Uterus (tissue), 7 donors: ENCODE measurements around the genes PRR32, ACTRT1, UTP14A and RBMX2.

GRCh38 chrX:122131960-122132309 lies 1052.1 kb upstream of the GRIA3 start:
- PRO-cap, 4 experiments, result peak in 3 of 4 experiments; most common plus-strand start chrX:122132112 (in 3)
- RAMPAGE, long total RNA, 2 experiments, result no peak in any of the 2 experiments
- RRBS, result no CpG with 5 or more reads among the region's 2 CpGs

GRCh38 chrX:123216804-123217582 lies 32.9 kb downstream of the GRIA3 start:
- PRO-cap, 4 experiments, result no peak in any of the 4 experiments
- RAMPAGE, long total RNA, 2 experiments, result no peak in any of the 2 experiments
- RRBS, result no CpG with 5 or more reads among the region's 6 CpGs

DNA sequence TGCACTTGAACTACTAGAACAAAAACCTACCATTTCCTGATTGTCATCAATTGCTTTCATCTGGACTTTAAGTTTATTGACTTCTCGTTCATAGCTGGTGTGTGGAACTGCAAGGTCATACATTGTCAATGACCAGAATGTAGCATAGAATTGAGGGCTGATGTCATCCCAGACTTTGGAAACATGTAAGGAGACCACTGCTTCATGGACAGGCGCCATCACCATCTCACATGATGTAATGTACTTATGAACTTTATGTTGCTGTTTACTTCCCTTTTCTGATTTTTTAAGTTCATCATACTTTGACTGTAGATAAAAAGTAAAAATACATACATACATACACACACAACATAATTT lies 105.2 kb downstream of the THOC2 start:
- PRO-cap, 4 experiments, result no peak in any of the 4 experiments
- RAMPAGE, long total RNA, 2 experiments, result no peak in any of the 2 experiments
- RRBS, result no CpG with 5 or more reads among the region's 2 CpGs

- PRO-cap, 4 experiments, result no peak in any of the 4 experiments
- RAMPAGE, long total RNA, 2 experiments, result no peak in any of the 2 experiments
- RRBS, result no CpG with 5 or more reads among the region's 10 CpGs
Measured at GRCh38 chrX:123872216-123872641, 12.4 kb downstream of the XIAP start.

- PRO-cap, 4 experiments, result no peak in any of the 4 experiments
- RAMPAGE, long total RNA, 2 experiments, result no peak in any of the 2 experiments
- RRBS, result no CpG with 5 or more reads among the region's 10 CpGs
Measured at GRCh38 chrX:124217350-124218326, 114.8 kb upstream of the TEX13D start.

DNA sequence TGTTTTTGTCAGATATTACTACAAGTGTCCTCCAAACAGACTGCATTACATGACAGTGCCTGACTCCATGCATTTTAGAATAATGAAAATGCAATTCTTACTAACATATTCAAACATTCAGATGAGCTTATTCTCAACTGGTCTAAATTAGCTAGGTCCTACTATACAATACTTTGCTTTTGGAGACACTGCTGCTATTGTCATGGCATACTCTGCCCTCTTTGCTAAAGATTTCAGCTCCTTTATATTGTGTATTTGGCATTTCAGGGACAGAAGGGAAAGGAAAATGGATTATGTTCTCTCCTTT lies 385.5 kb upstream of the TEX13C start:
- PRO-cap, 4 experiments, result peak in 2 of 4 experiments; most common plus-strand start position 178 of the sequence (in 2)
- RAMPAGE, long total RNA, 2 experiments, result no peak in any of the 2 experiments

DNA sequence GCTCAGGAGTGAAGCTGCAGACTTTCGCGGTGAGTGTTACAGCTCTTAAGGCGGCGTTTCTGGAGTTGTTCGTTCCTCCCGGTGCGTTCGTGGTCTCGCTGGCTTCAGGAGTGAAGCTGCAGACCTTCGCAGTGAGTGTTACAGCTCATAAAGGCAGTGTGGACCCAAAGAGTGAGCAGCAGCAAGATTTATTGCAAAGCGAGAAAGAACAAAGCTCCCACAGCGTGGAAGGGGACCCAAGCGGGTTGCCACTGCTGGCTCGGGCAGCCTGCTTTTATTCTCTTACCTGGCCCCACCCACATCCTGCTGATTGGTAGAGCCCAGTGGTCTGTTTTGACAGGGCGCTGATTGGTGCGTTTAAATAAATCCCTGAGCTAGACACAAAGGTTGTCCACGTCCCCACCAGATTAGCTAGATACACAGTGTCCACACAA lies 164.9 kb upstream of the TEX13C start:
- PRO-cap, 4 experiments, result no peak in any of the 4 experiments
- RAMPAGE, long total RNA, 2 experiments, result no peak in any of the 2 experiments
- RRBS, result no CpG with 5 or more reads among the region's 17 CpGs

- PRO-cap, 4 experiments, result no peak in any of the 4 experiments
- RAMPAGE, long total RNA, 2 experiments, result no peak in any of the 2 experiments
- RRBS, result no CpG with 5 or more reads among the region's 19 CpGs
Measured at GRCh38 chrX:125203101-125203481, 116.6 kb upstream of the TEX13C start.

GRCh38 chrX:126472854-126473259 lies 79.8 kb downstream of the DCAF12L1 start:
- PRO-cap, 4 experiments, result no peak in any of the 4 experiments
- RAMPAGE, long total RNA, 2 experiments, result no peak in any of the 2 experiments
- RRBS, result no CpG with 5 or more reads among the region's 8 CpGs

GRCh38 chrX:126819489-126820029 lies at the start of gene PRR32:
PRR32 (plus strand) TSS chrX:126819729.
- PRO-cap, 4 experiments, result no peak in any of the 4 experiments
- RAMPAGE, long total RNA, 2 experiments, result no peak in any of the 2 experiments
- RRBS, result no CpG with 5 or more reads among the region's 3 CpGs

DNA sequence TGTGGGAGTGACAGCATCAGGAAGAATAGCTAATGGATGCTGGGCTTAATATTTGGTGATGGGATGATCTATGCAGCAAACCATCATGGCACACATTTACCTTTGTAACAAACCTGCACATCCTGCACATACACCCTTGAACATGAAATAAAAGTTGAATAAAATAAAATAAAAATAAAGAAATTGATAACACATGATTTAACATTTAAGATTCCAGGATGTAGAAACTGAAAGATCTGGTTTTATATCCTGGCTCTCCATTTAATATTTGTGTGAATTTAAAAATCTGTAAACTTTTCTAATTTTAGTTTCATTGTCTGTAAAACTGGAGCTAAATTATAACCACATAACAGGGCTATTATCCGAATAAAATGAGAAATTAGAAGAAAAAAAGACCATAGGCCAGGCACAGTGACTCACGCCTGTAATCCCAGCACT lies 397.5 kb downstream of the ACTRT1 start:
- PRO-cap, 4 experiments, result peak in 2 of 4 experiments; most common minus-strand start position 266 of the sequence (in 2)
- RAMPAGE, long total RNA, 2 experiments, result no peak in any of the 2 experiments
- RRBS, result no CpG with 5 or more reads among the region's 2 CpGs

GRCh38 chrX:128052250-128052620 lies at the start of gene ACTRT1:
ACTRT1 (minus strand) TSS chrX:128052403.
- PRO-cap, 4 experiments, result no peak in any of the 4 experiments
- RAMPAGE, long total RNA, 2 experiments, result no peak in any of the 2 experiments
- RRBS, result no CpG with 5 or more reads among the region's 2 CpGs

DNA sequence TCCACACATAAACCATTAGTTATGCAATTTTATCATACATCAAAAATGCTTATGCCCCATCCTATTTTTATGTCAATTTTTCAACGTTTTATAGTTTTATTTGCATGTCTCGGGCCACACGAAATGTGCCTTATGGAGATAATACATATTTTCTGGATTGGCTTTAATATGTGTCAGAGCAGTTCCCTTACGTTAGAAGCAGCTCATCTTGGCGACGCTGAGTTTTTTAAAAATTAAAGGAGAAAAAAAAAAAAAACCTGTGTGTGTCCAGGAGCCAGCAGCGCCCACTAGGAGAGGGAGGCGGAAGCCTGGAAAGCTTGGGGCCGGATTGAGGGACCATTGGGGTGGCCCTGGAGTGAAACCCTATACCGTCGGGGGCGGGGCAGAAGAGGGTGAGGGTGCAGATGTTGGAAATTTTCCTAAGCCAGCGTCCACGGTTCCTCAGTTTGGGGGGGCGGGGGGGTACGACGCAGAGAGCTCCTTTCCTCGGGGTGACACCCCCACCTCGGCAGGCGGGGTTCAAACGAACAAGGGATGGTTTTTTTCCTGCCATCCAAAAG lies 1.1 kb downstream of the SMARCA1 start:
- PRO-cap, 4 experiments, result peak in 1 of 4 experiments; most common plus-strand start position 422 of the sequence (in 1); most common minus-strand start position 289 of the sequence (in 1)
- RAMPAGE, long total RNA, 2 experiments, result no peak in any of the 2 experiments
- RRBS, result no CpG with 5 or more reads among the region's 21 CpGs

DNA sequence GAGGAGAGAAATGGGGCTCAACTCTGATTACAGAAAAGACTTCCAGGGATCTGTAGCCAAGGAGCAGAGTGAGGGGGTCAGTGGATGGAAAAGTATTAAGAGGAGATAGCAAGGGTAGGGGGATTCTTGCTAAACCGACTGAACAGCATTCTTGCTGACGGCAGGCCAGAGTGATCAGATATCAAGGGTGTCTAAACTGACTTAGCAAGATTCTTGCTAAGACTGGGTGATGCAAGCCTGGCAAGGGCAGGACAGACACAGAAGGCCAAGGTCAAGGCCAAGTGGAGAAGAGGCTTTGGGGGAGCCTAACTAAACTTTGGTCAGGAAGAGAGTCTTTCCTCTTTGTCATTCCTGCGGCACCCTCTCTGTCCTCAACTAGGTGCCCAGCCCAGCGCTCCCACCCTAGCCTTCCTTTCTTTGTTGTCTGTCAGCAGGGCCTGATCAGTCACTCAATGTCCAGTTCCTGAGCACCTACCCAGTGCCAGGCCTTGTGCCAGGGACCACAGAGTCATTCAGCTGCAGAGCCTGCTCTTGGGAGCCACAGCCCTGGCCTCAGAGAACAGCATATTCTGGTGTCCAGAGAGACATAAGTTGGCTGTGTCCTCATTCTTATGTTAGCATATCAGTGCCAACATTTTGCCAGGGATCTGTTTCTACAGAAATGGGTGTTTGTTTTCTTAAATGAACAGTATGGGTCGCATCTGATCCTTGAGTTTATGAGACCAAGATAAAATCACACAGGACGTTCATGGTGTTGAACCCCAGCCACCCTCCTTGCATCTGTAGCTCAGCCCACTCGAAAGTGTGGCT lies 965 bp downstream of the XPNPEP2 start:
- PRO-cap, 4 experiments, result no peak in any of the 4 experiments
- RAMPAGE, long total RNA, 2 experiments, result no peak in any of the 2 experiments
- RRBS, result no CpG with 5 or more reads among the region's 7 CpGs

DNA sequence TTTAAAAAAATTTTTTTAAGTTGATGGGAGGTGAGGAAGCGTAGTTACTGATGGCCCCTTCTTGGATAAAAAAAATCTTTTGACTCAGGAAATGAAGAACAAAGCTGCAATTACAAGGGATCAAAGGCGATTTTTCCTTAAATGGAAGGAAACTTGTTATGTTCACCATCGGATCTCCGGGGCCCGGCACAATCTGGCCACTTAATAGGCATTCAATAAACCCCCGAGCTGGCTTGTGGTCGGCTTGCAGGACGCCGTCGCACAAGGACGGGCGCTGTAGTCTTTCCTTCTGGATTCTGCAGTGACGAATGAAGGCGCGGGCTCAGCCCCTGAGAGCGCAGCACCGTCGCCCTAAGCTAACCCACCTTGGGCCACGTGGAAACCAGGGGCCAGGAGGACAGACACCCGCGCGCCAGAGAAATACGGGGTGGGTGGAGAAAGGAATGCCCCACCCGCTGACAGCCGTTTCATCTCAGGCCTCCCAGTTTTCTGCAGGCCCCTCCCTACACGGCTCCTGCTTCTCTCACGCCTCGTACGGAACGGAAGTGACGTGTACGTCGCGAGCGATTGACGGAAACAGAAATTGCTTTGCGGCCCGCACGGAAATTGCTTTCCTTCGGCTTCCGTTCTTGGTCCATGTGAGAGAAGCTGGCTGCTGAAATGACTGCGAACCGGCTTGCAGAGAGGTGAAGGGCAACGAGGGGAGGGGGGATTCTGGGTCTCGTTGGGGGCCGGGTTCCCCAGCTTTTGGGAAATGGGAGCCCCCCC lies at the start of gene UTP14A:
TSS of gene UTP14A (plus strand) at position 614 of the 768 bp plus-strand sequence.
- PRO-cap, 4 experiments, result peak in 4 of 4 experiments; most common plus-strand start position 637 of the sequence (in 2); most common minus-strand start position 541 of the sequence (in 4)
- RAMPAGE, long total RNA, 2 experiments, result start-site peak on the plus strand in 1 of 2 experiments, centred at position 639 of the sequence, 52 reads per replicate
- RRBS, result 17% methylated on average over 4 of the region's 46 CpGs

DNA sequence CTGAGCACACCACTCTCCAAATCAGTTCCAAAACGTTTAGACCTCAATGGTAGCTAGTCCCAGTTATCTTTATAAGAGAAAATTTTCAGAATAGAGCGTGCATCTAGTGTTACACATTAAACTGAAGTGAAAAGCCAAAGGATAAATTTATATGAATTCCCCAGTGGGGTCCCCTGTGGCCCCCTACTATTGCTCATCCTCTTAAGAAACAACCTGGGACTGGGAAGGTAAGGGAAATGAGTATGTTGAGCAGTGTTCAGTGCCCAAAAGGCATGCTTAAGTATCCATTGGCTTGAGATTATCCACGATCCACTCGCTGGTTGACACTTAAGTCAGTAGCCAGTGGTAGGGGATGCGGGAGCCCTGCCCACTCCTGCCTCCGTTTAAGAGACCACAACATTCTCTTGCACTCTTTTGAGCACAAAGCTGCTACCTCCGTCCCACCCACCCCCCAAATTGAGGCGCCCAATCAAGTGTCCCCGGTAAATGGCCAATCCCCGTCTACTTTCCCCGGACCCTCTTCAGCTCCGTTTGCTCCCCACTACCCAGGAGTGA lies 24.9 kb downstream of the UTP14A start:
- PRO-cap, 4 experiments, result peak in 2 of 4 experiments; most common minus-strand start position 385 of the sequence (in 2)
- RAMPAGE, long total RNA, 2 experiments, result no peak in any of the 2 experiments
- RRBS, result no CpG with 5 or more reads among the region's 12 CpGs

GRCh38 chrX:130073876-130074396 lies 36.4 kb downstream of the ELF4 start:
- PRO-cap, 4 experiments, result no peak in any of the 4 experiments
- RAMPAGE, long total RNA, 2 experiments, result start-site peak on the minus strand in 1 of 2 experiments, at chrX:130074065-130074086 at its widest, 6 reads per replicate
- RRBS, result no CpG with 5 or more reads among the region's 8 CpGs

DNA sequence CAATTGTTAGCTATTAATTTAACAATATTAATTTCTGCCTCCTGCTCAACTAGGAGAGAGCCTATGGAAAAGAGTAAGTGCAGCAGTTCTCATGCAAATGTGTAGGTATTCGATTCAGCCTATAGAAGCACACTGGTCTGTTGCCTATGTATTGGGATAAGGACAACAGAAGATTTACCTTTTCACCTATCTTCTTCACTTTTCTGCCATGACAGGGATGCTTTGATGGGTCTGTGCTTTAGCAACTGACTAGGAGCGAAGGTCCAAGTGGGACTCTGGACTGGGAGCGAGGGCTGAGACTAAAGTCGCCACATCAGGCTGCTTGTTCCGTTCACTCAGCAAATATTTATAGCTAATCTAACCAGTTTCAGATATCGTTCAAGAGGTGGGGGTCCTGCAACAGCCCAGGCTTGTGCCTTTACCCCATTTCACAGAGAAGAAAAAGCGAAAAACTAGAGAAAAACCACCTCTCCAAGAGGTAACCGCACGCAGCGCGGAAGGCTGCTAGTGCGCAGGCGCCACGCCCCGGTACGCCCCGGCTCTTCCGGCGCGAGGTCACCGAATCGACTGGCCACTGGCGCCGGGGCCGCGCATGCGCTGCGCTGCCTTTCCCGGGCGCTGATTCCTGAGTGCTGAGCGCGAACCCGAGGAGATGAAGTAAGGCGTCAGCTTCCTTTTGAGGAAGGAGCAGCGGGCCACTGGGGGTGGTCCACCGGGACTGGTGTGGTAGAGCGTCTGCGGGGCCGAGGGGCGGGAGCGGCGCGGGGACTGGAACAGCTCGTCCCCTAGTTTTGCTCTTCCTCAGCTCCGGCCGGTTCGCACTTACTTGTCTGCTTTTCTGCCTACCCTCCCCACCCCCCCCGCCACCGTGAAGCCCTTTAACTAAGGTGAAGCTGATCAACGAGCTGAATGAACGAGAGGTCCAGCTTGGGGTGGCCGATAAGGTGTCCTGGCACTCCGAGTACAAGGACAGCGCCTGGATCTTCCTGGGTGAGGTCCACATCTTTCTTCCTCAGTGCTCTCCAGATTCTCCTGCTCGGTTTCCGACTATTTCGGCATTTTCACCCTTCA lies at the start of gene RBMX2:
TSS of gene RBMX2 (plus strand) at position 607 of the 1,071 bp plus-strand sequence.
- PRO-cap, 4 experiments, result peak in 4 of 4 experiments; most common plus-strand start position 602 of the sequence (in 3); most common minus-strand start position 495 of the sequence (in 2)
- RAMPAGE, long total RNA, 2 experiments, result start-site peak on the plus strand in 2 of 2 experiments, centred at positions 618 to 628 of the sequence, 19 to 95 reads per replicate
- RRBS, result 40% methylated on average over 18 of the region's 57 CpGs

DNA sequence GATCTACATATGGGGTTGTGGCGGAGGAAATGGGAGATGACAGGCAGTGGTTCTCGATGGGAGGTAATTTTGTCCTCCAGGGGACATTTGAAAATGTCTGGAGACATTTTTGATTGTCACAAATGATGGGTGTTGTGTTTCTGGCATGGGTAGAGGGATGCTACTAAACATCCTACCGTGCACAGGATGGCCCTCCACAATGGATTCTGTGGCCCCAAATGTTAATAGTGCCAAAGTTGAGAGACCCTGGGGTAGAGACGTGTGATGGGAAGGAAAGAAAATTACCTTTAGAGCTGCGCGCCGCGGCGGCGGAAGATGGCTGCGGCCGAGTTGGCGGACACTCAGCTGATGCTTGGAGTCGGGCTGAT lies 93.0 kb downstream of the RBMX2 start:
- PRO-cap, 4 experiments, result no peak in any of the 4 experiments
- RAMPAGE, long total RNA, 2 experiments, result no peak in any of the 2 experiments
- RRBS, result no CpG with 5 or more reads among the region's 14 CpGs

DNA sequence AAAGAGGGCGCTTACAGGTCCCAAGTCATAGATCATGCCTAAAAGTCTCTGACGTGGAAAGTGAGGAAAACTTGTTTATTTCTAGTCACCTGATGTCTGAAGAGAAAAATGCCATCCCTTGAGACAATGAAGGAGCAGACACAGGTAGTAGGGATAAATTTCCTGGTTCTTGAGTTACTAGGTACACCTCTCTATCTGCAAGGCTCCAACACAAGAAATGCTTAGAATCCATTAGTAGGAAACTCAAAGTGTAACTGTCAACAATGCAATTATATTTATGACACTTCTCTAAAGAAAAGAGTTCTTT lies 233.4 kb downstream of the ENOX2 start:
- PRO-cap, 4 experiments, result no peak in any of the 4 experiments
- RAMPAGE, long total RNA, 2 experiments, result no peak in any of the 2 experiments
- RRBS, result no CpG with 5 or more reads among the region's 2 CpGs